H4 (cell line): Measurements from ENCODE around the gene RPGRIP1L.

GRCh38 chr16:53703496-53704453 lies at the start of gene RPGRIP1L:
RPGRIP1L (minus strand) TSS chr16:53703859.
- RAMPAGE, long total RNA = start-site peak on the minus strand at chr16:53703830-53703878, 36 reads; start-site peak on the plus strand at chr16:53704156-53704161, 48 reads

DNA sequence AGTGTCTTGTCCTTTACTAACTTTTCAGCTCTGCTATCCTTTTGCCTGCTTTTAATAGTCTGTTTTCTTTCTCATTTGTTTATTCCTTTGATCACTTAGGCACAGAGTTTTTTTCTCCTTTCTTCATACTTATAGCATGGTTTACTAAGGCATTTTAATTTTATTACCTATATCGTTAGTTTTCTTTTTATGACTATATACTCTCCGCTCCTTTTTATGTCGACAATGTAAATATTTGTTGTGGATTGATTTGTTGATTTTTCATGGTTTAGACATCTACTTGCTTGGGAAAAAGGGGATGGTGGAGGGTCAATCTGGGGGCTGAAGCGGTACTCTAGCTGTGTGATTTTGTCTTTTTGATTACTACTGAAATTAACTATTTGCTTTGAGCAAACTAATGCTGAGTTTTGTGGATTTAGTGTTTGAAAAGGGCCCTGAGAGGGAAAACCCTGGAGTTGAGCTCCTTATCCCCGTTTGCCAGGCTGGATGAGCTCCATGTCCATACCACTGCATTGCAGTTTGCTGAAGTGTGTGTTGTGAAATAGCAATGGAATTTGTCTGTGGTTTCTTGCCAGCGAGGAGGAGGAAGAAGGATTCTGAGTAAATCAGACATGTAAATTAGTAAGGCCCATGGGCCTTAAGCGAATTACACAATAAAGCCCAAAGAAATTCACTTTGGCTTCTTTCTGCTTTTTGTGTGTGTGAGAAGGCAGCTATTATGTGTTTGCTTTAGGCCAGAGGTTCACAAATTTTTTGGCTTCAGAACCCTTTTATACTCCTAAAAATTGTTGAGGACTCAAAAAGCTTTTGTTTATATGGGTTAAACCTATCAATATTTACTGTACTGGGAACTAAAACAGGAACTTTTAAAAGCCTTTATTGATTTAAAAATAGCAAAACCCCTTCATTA lies 72.0 kb downstream of the FTO start:
- RAMPAGE, long total RNA = no peak

- RAMPAGE, long total RNA = no peak
These were observed 223.2 kb downstream of the FTO start for GRCh38 chr16:53927058-53927631.

DNA sequence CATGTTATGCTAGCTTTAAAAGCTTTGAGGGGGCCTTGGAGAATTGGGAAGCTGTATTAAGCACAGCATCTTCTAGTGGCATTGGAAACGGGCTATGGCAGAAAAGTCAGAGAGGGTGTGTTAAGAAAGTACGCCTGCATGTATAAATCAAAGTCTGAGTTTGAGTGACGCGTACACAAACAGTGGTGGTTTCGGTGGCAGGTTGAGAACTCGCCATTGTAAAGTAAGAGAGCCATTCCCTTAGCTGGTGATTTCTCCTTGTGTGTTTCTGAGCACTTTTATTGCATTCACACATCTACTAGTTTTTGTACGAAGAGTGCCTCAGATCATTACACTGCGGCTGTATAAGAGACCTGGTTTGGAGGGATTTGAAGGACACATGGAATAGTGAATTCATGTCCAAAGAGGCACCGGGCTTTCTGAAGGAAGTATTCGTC lies 243.9 kb downstream of the FTO start:
- RAMPAGE, long total RNA = no peak

DNA sequence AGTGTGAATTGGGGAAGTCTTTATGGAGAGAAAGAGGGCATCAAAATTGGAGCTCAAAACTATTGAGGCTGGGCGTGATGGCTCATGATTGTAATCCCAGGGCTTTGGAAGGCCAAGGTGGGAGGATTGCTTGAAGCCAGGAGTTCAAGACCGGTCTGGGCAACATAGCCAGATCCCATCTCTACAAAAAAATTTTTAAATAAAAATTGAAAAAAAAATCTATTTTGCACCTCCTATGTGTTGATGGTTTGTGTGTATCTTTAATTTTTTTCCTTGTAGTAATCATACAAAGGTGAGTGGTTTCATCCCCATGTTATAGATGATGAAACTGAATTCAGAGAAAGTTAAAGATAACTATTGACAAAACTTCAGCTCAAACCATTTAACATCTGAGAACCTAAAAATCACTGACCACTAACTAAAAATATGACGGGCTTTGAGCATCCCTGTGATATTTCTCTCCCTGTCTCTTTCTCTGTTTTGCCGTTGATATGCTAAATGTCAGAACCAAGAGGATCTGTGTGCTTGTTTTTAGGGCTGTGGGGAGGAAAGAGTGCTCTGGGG lies 251.9 kb downstream of the FTO start:
- RAMPAGE, long total RNA = no peak

DNA sequence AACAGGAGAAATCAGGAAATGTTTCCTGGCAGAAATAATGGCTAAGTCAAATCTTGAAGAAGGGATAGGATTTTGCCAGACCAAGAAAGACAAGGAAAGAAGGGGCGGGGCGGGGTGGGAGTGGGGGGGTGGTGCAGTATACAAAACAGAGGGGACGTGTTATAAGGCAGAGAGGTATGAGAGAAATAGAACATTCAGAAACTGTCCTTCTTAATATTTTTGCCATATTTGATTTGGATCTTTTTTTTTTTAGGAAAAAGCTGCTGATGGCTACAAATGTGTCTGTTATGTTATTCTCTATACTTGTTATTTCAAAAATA lies 289.2 kb downstream of the IRX3 start:
- RAMPAGE, long total RNA = no peak

DNA sequence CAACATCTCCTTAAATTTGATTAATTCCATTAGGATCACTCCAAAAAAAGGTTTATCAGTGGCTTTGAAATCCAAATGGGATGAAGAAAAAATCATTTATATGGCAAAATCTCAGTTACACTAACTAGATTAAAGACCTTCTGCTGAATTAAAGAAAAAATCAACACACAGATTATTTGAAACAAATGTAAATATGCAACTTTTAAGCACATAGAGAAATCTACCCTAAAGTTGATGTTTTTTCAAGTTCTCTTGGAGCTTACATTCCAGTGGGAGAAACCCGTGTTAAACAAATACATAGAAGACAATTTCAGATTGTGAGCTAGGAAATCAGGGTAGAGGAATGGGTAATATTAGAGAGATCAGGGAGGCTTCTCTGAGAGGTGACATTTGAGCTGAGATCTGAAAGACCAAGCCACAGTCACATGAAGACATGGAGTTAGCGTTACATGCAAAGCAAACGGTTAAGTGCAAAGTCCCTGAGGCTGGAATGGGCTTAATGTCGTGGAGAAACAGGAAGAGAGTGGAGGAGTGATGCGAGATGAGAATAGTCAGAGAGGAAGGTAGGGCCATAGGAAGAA lies 246.3 kb downstream of the IRX3 start:
- RAMPAGE, long total RNA = no peak

GRCh38 chr16:54194341-54194900 lies 92.2 kb downstream of the IRX3 start:
- RAMPAGE, long total RNA = no peak

- RAMPAGE, long total RNA = no peak
These were observed 46.3 kb downstream of the IRX3 start for GRCh38 chr16:54240289-54240606.

GRCh38 chr16:54282064-54283027 lies 4.2 kb downstream of the IRX3 start:
- RAMPAGE, long total RNA = no peak

- RAMPAGE, long total RNA = no peak
These were observed 173.2 kb upstream of the IRX3 start for GRCh38 chr16:54459731-54460285.

GRCh38 chr16:54932237-54933022 lies 1.8 kb downstream of the IRX5 start:
- RAMPAGE, long total RNA = no peak

DNA sequence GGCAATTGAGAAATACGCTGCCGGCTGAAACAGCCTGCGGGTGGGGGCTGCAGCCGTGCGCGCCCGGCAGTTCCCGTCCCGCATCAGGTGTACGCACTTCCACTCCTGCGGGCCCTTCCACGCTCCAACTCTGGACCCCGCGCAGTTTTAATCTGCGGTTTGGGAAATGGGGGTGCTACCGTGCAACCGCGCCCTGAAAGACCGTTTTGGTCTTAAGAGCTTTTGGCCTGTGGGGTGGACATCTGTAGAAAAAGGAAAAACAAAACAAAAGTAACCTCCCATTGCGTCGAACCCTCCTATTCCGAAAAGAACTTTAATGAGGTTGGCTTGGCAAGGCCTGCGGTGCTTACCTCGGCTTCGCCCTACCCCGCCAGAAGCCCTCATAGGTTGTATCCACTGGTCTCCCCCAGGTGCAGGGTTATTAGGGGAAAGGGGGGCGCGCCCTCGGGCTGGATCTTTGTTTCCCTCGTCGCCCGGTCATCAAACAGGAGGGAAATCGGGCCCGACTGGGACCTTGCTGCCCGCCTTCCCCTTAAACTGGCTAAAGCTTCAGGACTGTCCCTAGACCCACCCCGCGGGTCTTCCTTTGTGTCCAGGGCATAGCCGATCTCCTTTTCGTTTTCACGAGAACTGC lies 7.3 kb downstream of the IRX5 start:
- RAMPAGE, long total RNA = no peak

GRCh38 chr16:55479829-55480862 lies 1.1 kb downstream of the MMP2 start:
- RAMPAGE, long total RNA = no peak

- RAMPAGE, long total RNA = no peak
These were observed 14.1 kb downstream of the MMP2 start for GRCh38 chr16:55493135-55493558.

- RAMPAGE, long total RNA = no peak
These were observed 72.9 kb downstream of the GNAO1 start for GRCh38 chr16:56264199-56264552.

DNA sequence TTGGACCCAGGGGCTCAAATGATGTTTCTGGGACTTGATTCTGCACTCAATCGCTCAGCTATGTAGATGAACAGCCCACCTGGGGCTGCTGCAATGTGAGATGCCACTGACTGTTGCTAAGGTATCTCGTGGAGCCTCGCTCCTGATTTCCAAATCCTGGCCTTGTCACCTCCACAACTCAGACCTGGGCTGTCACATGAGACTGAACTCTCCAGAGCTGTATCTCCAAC lies 79.5 kb downstream of the GNAO1 start:
- RAMPAGE, long total RNA = no peak

GRCh38 chr16:56278978-56279792 lies 87.9 kb downstream of the GNAO1 start:
- RAMPAGE, long total RNA = no peak

GRCh38 chr16:56345025-56346191 lies 79.9 kb downstream of the AMFR start:
- RAMPAGE, long total RNA = no peak

- RAMPAGE, long total RNA = no peak
These were observed 68.0 kb downstream of the AMFR start for GRCh38 chr16:56357245-56357857.